ENCODE measurements around the gene OLFM3.

DNA sequence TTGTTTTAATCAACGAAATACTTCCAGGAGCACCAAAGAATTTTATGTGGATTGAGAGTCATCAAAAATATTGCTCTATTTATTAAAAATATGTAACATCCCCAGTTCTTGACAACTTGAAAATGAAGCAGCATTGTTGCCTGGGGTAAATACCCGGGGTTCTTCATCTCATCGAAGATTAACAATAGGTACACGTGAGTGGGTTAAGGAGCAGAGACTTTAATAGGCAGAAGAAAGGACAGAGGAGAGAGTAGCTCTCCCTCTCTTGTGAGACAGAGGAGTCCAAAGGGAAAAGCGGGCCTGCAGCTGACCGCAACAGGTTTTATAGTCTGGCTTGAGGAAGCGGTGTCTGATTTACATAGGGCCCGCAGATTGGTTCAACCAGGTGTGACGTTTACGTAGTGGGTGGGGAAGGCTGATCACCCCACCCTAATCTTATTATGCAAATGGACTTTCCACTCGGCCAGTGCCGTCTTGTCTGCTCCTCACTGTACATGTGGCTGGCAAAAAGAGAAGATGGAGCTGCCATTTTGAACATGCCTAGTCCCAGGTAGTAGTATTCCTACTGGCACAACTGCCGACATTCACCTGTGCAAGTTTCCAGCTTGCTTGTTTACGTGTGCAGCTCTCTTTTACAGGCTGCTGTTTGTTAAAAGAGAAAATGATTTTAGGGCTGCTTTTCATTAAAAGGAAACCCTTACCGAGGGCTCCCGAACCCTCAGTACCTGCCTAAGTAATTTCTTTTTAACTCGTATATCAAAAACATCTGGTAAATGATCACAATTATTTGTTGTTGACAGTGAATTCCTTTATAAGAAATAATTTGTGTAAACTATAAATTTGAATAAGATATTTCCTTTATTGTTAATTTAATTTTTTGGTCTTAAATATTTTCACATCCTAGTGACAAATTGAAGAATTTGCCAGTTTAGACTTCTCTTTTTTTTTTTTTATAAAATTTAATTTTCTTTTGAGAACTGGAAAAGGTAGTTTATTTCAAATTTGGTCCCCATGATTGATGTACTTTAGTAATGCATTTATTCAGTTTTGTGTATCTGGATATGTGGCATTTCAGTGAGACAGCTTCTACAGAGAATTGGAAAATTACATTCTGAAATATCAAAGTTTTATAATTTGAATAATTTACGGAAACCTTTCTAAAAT is 10.8 kb downstream of the CDC14A start:
- RRBS, result no CpG with 5 or more reads among the region's 18 CpGs
CAGE:
- cytosol, long polyA plus RNA, result no peak
- long polyA plus RNA, result no peak
- nucleus, long polyA plus RNA, result no peak

DNA sequence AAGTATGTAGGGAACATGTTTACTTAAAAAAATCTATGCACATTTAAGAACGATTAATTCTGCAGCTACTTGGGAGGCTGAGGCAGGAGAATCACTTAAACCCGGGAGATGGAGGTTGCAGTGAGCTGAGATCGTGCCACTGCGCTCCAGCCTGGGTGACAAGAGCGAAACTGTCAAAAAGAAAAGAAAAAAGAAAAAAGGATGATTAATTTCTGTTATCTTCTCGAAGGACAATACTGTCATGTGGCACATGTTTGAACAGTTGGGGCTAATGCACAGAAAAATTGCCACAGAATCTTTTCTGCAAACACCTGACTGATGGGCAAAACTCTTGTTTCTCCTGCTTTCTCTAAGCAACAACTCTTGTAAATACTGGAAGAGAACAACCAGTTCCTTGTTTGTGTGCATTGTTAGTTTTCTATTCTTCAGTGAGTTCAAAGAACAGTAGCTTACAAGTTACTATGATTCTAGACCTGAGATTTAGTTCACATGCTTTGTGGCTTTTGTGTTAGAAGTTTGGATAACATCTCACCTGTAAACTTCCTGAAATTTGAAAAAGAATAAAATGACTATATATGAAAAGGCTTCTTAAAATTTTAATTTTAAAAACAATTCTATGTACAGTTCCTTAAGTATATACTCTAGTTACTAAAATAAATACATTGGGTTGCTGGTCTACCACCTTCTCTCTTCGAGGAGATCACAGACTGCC is 60.7 kb downstream of the CDC14A start:
- RRBS, result no CpG with 5 or more reads among the region's 7 CpGs
CAGE:
- cytosol, long polyA plus RNA, result no peak
- long polyA plus RNA, result no peak
- nucleus, long polyA plus RNA, result no peak

- RRBS, result no CpG with 5 or more reads among the region's 5 CpGs
CAGE:
- cytosol, long polyA plus RNA, result no peak
- long polyA plus RNA, result no peak
- nucleus, long polyA plus RNA, result no peak
Observed at GRCh38 chr1:100443984-100444601, 91.8 kb downstream of the CDC14A start.

DNA sequence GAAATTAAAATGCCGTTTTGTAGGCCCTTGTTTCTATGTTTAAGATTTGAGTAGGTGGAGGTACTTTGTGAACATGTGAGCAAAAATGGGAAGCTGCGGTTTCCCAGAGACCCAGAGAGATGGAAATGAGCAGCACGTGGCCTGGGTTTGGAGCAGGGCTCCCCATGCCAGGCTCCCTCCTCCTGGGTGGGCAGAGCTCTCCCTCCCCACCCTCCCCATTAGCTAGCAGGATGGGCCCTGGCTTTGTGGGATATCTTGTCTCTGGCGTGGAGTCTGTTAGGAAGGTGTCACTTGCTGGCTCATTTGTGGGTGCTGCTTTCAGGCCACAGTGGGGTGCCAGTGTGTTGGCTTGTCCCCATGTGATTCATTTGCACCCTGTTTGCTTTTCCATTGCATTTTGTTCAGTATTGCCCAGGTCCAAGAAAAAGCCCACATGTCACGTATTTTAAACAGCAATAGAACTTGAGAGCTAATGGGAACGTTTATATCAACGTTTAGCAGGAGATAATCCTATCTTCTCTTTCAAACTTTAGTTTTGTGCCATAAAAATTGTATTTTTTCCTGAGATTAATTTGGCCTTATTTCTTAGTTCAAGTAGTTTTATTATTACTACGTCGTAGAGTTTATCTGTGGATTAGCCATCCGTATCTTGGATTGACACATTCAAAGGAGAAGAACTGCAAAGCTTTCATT is 73.7 kb upstream of the GPR88 start:
- RRBS, result no CpG with 5 or more reads among the region's 10 CpGs
CAGE:
- cytosol, long polyA plus RNA, result no peak
- long polyA plus RNA, result no peak
- nucleus, long polyA plus RNA, result no peak

- RRBS, result no CpG with 5 or more reads among the region's 20 CpGs
CAGE:
- cytosol, long polyA plus RNA, result no peak
- long polyA plus RNA, result no peak
- nucleus, long polyA plus RNA, result no peak
Observed at GRCh38 chr1:100896310-100897085, 608 bp downstream of the SLC30A7 start.

- RRBS, result no CpG with 5 or more reads among the region's 3 CpGs
CAGE:
- cytosol, long polyA plus RNA, result no peak
- long polyA plus RNA, result no peak
- nucleus, long polyA plus RNA, result start-site peak on the plus strand at chr1:100925174-100925311, 19 reads
Observed at GRCh38 chr1:100924641-100925820, 29.1 kb downstream of the SLC30A7 start.

DNA sequence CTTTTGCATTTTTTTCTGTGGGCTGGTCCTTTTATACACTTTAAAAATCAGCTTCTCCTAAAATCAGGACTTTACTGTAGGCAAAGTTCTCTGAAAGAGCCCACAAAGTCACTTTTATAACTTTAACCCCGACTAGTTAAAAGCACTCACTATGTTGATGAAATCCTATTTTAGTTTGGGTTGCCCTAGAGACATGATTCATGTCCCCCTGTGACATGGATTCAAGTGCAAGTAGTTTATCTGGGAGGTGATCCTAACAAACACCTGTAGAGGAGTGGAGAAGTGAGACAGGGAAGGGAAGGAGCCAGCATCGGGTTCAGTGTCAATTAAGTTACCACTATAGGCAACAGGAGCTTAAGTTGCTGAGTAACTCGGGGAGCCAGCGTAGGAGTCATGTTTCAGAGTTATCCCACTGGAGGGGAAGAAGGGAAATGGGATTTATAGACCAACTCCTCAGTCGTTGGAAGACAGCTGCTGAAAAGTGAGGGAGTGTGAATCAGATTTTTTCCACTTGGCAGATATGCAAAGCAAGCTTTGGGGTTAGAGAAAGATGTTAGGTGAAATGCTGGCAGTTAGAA is 54.8 kb downstream of the SLC30A7 start:
- RRBS, result no CpG with 5 or more reads among the region's 5 CpGs
CAGE:
- cytosol, long polyA plus RNA, result no peak
- long polyA plus RNA, result no peak
- nucleus, long polyA plus RNA, result no peak

DNA sequence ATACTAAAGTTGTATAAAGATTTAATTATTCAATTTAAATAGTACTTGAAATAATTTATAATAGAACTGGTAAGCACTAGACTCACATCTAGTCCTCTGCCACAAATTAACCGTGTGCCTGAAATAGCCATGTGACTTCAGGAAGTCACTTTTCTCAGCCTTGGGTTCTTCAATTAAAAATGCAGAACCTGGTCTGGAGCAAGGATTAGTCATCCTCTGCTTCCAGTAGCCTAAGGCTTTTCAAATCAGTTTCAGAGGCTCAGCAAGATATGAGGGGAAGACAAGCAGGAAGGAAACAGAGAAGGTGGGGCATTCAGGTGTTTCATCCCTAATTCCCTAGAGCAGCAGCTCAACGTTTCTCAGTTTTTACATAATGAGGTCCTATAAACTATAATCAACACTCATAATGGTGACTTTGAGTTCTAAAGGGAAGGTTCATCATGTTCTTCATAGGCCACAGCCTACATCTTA is 23.0 kb downstream of the DPH5 start:
- RRBS, result no CpG with 5 or more reads among the region's 2 CpGs
CAGE:
- cytosol, long polyA plus RNA, result no peak
- long polyA plus RNA, result no peak
- nucleus, long polyA plus RNA, result no peak

- RRBS, result no CpG with 5 or more reads among the region's 7 CpGs
CAGE:
- cytosol, long polyA plus RNA, result no peak
- long polyA plus RNA, result no peak
- nucleus, long polyA plus RNA, result no peak
Observed at GRCh38 chr1:101111704-101112569, 86.4 kb upstream of the DPH5 start.

DNA sequence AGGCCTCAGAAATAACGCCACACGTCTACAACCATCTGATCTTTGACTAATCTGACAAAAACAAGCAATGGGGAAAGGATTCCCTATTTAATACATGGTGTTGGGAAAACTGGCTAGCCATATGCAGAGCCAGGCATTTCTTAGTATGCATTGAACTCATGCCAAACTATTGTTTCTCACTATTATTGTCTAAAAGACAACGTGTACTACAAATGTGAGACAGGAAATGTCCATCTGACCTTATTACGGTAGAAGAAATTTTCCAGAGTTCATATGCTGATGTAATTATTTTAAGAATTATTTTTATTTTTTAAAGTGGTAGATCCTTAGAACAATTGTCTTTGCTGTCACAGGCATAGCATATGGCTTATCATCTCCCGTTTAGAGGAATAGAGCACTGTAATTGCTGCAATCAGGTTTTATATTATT is 75.2 kb upstream of the S1PR1 start:
- RRBS, result no CpG with 5 or more reads among the region's 5 CpGs
CAGE:
- cytosol, long polyA plus RNA, result no peak
- long polyA plus RNA, result no peak
- nucleus, long polyA plus RNA, result no peak

- RRBS, result no CpG with 5 or more reads among the region's 3 CpGs
CAGE:
- cytosol, long polyA plus RNA, result no peak
- long polyA plus RNA, result no peak
- nucleus, long polyA plus RNA, result no peak
Observed at GRCh38 chr1:101162452-101162753, 74.4 kb upstream of the S1PR1 start.

GRCh38 chr1:101181764-101182706 is 54.8 kb upstream of the S1PR1 start:
- RRBS, result no CpG with 5 or more reads among the region's 7 CpGs
CAGE:
- cytosol, long polyA plus RNA, result no peak
- long polyA plus RNA, result no peak
- nucleus, long polyA plus RNA, result no peak

GRCh38 chr1:101236512-101236735 is 395 bp upstream of the S1PR1 start:
- RRBS, result no CpG with 5 or more reads among the region's 6 CpGs
CAGE:
- cytosol, long polyA plus RNA, result no peak
- long polyA plus RNA, result no peak
- nucleus, long polyA plus RNA, result start-site peak on the minus strand at chr1:101236613-101236624, 8 reads

DNA sequence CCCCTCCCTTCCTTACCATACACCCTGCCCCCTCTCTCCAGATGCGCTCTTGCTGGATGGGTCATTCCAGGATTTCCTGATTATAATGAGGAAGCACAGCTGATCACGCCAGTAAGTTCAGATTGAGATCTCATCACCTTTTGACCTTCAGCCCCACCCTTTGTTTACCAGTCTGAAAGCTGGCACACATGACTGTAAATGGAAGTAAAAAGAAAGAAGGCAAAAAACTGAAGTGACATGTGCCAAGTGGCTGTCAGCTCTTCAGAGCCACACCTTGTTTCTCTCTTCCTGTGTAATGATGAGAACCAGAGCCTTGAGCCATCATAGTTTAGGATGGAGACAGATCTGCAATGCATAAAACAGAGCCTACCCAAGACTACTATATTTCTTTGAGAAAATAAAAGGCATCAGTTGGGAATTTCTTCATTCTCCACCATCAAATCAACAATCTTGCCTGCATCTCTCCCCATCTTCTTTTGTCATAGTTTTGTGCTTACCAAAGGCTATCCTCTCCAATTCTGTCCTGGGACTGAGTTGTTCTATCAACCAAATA is 28.0 kb downstream of the S1PR1 start:
- RRBS, result no CpG with 5 or more reads among the region's 2 CpGs
CAGE:
- cytosol, long polyA plus RNA, result no peak
- long polyA plus RNA, result no peak
- nucleus, long polyA plus RNA, result no peak

DNA sequence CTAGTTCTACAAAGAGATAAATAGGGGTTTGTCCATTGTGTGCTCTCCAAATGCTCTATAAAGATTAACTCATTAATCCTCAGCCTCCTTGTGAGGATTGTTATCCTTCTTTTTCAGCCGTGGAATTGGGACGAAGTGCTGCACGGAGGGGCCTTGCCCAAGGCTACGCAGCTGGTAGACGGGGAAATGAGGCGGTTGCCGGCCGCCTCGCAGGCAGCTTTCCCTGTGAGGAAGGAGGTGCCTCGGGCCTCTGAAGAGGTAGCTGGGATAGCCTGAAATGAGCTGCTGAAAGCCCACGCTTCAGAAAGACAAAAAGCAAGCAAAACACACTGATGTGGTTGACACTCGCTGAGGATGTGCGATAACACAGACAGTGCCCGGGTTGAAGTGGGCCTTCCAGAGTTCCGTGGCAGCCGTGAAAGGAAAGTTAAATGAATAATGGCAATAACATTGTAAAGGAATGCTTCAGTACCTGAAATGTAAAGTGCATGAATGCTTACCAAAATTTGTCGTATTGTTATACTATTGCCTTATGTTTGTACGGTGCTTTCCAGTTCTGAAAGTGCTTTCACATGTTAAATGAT is 47.2 kb downstream of the S1PR1 start:
- RRBS, result no CpG with 5 or more reads among the region's 18 CpGs
CAGE:
- cytosol, long polyA plus RNA, result no peak
- long polyA plus RNA, result no peak
- nucleus, long polyA plus RNA, result no peak

GRCh38 chr1:101995991-101997153 is at the start of gene OLFM3:
TSS of gene OLFM3 (minus strand) at chr1:101996926.
- RRBS, result 9% methylated on average over 5 of the region's 42 CpGs
CAGE:
- cytosol, long polyA plus RNA, result start-site peak on the minus strand at chr1:101996990-101997020, 7 reads
- long polyA plus RNA, result start-site peak on the minus strand at chr1:101996925-101997030, 15 and 6 reads in 2 replicates
- nucleus, long polyA plus RNA, result start-site peak on the minus strand at chr1:101996990-101997026, 7 reads

DNA sequence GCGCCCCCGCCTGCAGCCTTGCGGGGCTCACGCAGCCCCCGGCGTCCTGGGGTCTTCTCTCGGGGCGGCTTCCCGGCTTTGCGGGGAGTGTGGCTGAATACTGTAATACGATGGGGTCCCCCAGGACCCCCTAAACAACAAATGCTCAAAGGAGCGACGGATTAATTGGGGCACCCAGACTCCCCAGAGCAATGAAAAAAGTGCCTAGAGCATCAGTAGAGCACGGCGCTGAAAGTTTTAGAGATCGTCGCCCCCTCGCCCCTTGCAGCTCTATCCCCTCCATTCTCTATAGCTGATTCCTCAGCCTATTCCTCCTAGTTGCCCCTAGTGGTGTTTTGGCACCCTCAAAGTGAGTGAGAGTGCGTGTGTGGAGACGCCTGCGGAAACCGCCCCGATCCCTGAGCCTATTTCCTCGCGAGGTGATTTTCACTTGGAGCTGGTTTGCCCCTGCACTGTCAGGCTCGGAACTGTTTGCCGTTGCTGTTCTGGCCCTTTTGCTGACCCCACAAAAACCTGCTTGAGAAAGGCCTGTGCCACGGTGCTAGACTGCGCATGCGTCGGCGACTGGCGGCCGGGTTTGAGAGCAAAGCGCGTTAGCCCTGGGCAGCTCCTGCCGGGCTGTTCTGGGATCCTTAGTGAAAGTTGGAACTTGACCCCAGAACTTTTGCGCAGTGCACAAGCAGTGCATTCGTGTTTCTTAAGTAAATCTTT is 512 bp upstream of the VAV3 start:
- RRBS, result 1% methylated on average over 7 of the region's 39 CpGs
CAGE:
- cytosol, long polyA plus RNA, result no peak
- long polyA plus RNA, result no peak
- nucleus, long polyA plus RNA, result no peak

DNA sequence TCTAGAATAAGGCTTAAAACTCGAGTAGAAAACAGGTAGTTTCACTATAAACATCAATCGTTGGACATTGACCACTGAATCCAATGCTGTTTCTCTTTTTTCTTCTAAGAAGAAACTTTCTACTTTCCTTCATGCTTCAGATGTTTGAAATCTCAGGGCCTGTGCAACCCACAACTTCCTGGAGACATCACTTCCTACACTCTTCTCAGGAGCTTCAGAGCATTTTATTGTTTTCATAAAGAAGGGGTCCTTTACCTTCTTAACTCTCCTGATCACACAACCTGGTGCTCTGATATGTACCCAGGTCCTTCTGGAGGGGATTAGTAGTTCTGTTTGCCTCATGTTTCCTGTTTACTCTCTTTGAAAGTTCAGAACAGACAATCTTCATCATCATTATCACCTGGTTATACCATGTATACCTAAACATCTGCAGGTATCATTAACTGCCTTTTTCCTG is 113.0 kb upstream of the VAV3 start:
- RRBS, result no CpG with 5 or more reads among the region's 2 CpGs
CAGE:
- cytosol, long polyA plus RNA, result no peak
- long polyA plus RNA, result no peak
- nucleus, long polyA plus RNA, result no peak

DNA sequence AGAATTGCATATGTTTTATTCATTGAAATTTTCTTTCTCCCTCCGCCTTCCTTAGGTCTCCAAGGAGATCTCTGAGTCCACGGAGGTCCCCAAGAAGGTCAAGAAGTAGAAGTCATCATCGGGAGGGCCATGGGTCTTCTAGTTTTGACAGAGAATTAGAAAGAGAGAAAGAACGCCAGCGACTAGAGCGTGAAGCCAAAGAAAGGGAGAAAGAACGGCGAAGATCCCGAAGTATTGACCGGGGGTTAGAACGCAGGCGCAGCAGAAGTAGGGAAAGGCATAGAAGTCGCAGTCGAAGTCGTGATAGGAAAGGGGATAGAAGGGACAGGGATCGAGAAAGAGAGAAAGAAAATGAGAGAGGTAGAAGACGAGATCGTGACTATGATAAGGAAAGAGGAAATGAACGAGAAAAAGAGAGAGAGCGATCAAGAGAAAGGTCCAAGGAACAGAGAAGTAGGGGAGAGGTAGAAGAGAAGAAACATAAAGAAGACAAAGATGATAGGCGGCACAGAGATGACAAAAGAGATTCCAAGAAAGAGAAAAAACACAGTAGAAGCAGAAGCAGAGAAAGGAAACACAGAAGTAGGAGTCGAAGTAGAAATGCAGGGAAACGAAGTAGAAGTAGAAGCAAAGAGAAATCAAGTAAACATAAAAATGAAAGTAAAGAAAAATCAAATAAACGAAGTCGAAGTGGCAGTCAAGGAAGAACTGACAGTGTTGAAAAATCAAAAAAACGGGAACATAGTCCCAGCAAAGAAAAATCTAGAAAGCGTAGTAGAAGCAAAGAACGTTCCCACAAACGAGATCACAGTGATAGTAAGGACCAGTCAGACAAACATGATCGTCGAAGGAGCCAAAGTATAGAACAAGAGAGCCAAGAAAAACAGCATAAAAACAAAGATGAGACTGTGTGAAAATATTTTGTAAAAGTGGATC is 7.3 kb downstream of the PRPF38B start:
- RRBS, result no CpG with 5 or more reads among the region's 31 CpGs
CAGE:
- cytosol, long polyA plus RNA, result start-site peak on the plus strand centred at position 356 of the sequence, 467 bp wide, 1,464 reads
- long polyA plus RNA, result start-site peak on the plus strand centred at position 329 of the sequence, 500 bp wide, 2,628 and 2,606 reads in 2 replicates
- nucleus, long polyA plus RNA, result start-site peak on the plus strand centred at position 338 of the sequence, 507 bp wide, 1,648 reads

DNA sequence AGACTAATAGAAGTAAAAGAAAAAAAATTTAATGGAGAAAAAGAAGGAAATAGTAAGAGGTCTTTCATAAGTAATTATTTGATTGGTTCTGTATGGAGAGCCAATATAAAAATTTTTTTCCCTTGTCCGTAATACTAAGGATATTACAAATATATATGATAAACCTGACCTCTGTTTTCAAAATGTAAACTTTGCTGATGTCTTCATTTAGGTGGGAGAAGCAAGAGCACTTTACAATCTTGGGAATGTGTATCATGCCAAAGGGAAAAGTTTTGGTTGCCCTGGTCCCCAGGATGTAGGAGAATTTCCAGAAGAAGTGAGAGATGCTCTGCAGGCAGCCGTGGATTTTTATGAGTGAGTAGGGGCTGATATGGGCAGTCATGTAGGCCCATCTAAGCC is 21.0 kb downstream of the GPSM2 start:
- RRBS, result no CpG with 5 or more reads among the region's 2 CpGs
CAGE:
- cytosol, long polyA plus RNA, result no peak
- long polyA plus RNA, result no peak
- nucleus, long polyA plus RNA, result no peak